ENCODE data around the genes SOHLH1, QSOX2 and DNLZ.

DNA sequence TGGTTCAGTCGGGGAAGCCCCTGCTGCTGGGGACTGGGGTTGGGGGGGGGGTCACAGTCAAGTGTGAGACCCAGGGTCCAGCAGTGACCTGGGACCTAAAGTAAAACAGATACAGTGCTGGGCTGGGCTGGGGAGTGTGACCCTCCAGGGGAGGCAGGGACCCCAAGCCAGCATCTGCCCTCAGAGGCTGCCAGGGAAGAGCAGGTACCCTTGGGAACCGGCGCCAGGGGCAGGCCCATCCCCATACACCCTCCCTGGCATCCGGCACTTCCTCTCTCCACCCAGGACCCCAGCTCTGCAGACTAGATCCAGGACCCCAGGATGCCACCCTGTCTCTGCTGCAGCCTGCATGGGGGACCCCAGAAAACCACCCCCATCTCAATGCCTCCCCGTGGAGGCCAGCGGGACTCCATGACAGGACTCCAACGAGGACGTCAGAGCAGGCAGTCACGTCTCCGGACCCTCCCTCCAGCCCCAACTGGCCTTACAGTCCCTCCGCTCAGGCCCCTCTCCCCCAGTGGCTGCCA, 17.6 kb downstream of the SOHLH1 start:
- PRO-cap = no peak
- RAMPAGE, long total RNA, 3 experiments = no peak in any of the 3 experiments

DNA sequence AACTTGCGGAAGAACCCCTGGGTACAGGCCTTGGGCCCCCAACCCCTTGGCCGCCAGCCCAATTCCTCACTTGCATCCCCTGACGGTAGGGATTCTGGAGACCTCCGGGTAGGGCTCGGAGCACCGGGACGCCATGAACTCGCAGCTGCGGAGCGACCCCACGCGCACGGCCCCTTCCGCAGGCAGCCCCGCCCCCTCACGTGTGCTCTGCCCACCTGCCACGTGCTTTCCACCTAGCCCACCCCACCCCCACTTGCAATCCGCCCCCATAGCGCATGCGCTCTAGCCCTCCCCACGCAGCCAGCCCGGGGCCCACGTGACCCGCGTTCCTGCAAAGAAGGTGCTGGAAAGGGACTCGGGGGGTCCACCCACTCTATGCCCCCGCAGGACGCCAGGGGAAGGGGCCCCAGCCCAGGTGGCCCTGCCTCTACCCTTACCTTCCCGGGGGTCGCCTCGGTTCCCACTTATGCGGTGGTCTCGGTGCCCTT, at the start of gene SOHLH1:
Gene SOHLH1 (minus strand): TSS at position 149 of the 488 bp plus-strand sequence.
- PRO-cap = no peak
- RAMPAGE, long total RNA, 3 experiments = no peak in any of the 3 experiments

DNA sequence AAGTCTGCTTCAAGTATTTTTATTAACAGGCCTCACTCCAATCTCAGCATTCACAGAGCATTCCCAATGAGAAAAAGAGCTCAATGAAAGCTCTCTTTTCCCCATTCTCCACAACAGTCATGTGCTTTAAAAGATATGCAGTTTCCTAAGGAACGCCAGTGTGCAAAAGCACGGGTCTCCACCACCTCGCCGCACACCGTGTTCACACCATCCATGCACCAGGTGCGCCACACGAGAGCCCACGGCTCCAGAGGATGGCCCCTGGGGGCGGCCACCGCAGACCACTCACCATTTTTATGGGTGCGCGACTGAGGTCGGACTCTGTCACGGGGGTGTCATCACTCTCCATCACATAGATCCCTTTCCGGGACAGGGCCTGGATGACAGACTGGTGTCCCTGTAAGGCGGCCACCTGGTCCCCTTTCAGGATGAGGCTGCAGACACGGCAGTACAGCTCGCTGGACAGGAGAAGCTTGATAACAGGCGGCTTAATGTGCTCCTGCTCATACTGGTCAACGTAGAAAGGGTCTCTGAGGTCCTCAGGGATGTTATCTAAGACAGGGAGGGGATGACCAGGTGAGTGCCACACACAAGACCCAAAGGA, 24.7 kb downstream of the CAMSAP1 start:
- PRO-cap = no peak
- RAMPAGE, long total RNA, 3 experiments = no peak in any of the 3 experiments

GRCh38 chr9:136109134-136110171, 9.2 kb downstream of the TMEM250 start:
- PRO-cap = bidirectional peak, plus-strand start at chr9:136109486, minus-strand start at chr9:136109436; unidirectional peak, minus-strand start at chr9:136109592; unidirectional peak, minus-strand start at chr9:136109673
- RAMPAGE, long total RNA, 3 experiments = no peak in any of the 3 experiments

DNA sequence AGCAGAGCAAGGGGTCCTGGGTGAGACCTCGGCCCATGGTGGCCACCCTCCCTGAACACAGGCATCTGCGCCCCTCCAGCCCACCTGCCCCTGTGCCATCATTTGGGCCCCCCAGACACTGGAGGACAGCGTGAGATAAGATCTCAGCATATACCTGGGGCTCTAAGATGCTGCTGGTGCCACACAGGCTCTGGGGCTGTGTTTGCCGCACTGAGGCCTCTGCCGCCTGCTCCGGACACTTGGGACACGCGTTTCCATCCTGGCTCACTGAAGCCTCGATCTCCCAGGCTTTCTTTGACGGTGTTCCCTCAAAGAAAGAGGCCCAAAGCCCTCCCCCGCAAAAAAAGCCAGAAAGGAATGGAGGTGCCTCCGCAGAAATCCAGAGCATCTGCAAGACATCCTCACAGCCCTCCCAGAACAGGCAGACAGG, 3.4 kb downstream of the TMEM250 start:
- PRO-cap = no peak
- RAMPAGE, long total RNA, 3 experiments = no peak in any of the 3 experiments

DNA sequence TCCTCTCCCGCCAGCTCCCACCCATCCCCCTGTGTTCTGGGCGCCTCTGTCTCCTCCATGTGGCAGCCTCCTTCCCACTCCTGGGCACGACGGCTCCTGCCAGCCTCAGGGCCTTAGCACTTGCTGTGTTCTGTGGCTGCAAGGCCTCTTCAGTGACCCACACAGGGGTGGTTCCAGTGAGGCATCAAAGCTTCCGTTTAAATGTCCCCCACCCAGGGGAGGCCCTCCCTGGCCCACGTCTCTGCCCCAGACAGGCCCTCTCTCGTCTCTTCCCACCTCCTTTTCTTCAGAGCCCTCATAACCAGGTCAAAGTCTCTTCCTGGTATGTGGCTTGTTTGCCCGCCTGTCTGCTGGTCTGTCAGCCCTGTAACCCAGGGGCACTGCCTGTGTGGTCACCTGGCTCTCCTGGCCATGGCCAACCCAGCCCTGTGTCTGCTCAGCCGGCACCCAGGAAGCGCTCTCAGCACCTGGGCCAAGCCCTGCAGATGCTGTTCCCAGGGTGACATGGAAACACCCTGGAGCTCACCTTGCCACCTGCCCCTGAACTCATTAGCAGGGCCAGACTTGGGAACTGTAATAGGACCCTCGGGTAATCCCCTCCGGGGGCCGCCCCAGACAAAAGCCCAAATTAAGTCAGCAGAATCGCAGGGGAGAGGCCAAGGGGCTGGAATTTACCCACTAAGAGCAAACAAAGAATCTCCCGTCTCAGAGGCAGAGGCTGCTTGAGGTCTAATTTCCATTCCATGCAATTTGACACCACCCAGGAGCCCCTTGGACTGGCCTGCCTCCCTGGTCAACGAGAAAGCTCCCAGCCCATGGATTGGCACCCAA, 33.7 kb downstream of the LHX3 start:
- PRO-cap = no peak
- RAMPAGE, long total RNA, 3 experiments = no peak in any of the 3 experiments

GRCh38 chr9:136245020-136245902, at the start of gene QSOX2:
QSOX2 (minus strand) TSS chr9:136245812.
- PRO-cap = bidirectional peak, plus-strand start at chr9:136246090, minus-strand start at chr9:136245812
- RAMPAGE, long total RNA, 3 experiments = no peak in any of the 3 experiments

DNA sequence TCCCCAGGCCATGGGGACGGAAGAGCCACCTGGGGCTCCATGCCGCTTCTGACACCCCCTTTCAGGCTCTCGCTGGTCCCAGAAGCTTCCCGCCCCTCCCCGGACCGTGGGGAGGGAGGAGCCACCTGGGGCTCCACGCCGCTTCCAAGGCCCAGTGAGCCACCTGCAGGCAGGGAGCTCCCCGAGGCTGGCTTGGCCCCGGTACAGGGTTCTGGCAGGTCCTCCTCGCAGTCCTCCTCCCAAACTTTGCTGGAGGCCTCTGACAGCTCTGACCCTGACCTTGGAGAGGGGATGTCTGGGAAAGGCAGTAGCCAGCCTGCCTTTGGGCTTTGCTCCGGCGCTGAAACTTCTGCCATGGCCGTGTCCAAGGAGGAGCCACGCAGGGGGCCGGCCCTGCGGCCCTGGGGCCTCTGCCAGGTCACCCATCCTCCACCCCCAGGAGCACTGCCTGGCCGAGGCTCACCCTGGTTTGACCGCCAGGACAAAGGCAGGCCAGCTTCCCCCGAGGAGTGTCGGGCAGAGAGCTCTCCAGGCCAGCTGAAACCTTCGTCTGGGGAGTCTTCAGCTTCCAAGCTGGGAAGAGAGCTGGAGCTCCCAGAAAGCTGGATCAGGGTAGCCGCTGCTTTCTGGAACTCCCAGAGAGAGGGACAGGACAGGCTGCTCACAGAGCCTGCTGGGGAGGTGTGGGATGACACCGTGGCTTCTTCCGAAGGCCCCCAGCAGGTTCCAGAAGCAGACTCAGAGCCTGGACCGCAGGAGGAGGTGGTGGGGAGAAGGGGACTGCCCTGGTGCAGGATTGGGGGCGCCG, 8.9 kb upstream of the QSOX2 start:
- PRO-cap = no peak
- RAMPAGE, long total RNA, 3 experiments = no peak in any of the 3 experiments

- PRO-cap = no peak
- RAMPAGE, long total RNA, 3 experiments = no peak in any of the 3 experiments
These were observed 12.2 kb downstream of the GPSM1 start for GRCh38 chr9:136339424-136340152.

GRCh38 chr9:136341699-136342723, 14.7 kb downstream of the GPSM1 start:
- PRO-cap = no peak
- RAMPAGE, long total RNA, 3 experiments = no peak in any of the 3 experiments

- PRO-cap = bidirectional peak, plus-strand start at chr9:136343003, minus-strand start at chr9:136342876
- RAMPAGE, long total RNA, 3 experiments = no peak in any of the 3 experiments
These were observed 15.7 kb downstream of the GPSM1 start for GRCh38 chr9:136342724-136343679.

DNA sequence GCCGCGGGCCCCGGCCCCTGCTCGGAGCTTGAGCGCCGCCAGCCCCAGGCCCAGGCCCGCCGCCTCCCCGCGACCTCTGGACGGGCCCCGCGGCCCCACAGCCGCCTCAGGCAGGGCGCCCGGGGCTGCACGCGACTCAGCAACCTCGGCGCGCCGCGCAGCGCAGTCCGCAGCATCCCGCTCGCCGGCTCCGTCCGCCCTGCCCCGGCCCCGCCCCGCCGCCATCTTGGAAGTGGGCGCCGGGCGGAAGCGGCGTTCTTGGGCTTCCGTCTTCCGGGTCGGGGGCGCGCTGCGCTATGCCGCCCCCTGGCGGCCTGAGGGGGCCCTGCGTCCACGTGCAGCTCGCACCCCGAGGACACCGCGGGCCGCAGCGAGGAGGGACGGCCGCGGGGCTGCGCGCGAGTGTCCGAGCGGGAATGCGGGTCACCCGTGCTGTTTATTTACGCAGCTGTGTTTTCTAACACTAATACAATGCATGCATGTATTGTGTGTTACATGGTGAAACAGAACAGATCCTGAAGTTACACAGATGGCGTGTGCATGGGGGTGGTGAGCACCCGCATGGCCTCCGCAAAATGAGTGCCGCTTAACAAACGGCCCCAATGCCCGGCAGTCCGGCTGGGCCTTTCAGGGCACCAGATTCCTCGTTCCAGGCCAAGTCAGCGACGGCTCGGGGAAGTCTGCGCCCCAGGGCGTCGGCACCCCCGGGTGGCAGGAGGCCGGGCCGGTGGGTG, at the start of gene DNLZ:
Gene DNLZ (minus strand): TSS at position 206 of the 734 bp plus-strand sequence.
- PRO-cap = unidirectional peak, minus-strand start at position 201 of the sequence
- RAMPAGE, long total RNA, 3 experiments = no peak in any of the 3 experiments

DNA sequence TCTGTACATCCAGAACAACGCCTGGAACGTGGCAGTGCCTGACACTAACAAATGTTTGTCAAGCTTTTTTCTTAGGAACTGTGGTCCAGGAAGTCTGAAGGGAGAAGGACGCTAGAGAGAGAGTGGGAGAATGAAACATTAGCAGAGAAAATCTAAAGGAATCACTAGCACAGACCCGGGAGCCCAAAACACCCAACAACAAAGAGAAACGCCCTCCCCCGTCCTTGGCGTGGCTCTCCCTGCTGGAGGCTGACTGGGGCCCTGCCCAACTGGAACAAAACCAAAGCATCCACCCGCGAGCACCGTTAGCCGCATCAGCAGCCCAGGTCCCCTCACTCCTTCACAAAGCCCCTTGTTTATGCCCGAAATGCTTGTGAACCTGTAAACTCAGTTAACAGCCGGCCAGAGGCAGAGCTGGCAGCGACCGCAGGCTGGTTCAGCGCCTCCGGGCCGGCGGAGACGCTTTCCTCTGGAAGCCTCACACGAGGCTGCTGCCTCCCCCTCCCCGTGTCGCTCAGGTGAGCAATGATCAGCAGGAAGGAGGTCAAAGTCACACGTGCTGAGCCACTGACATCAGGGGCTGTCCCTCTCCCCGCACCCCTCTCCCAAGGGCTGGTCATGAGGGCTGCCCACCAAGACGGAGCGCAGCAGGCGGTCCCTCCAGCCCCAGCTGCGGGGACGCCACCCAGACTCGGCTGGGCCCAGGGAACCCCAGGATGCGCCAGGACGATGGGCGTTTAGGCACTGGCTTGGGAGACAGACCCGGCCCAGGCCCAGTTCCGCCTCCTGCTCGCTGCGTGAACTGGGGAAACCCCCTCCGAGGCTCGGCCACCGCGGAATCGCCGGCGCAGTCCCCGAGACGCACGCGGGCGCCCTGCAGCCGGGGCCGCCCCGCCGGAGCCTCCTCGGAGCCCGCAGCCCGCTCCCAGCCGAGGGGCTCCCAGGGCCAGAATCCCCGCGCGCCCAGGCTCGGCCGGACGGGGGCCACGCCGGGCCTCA, 674 bp downstream of the SNAPC4 start:
- PRO-cap = bidirectional peak, plus-strand start at position 567 of the sequence, minus-strand start at position 493 of the sequence
- RAMPAGE, long total RNA, 3 experiments = no peak in any of the 3 experiments

- PRO-cap = no peak
- RAMPAGE, long total RNA, 3 experiments = no peak in any of the 3 experiments
These were observed 567 bp downstream of the PMPCA start for GRCh38 chr9:136410875-136411574.

GRCh38 chr9:136451108-136451663, 11.5 kb upstream of the INPP5E start:
- PRO-cap = no peak
- RAMPAGE, long total RNA, 3 experiments = no peak in any of the 3 experiments

DNA sequence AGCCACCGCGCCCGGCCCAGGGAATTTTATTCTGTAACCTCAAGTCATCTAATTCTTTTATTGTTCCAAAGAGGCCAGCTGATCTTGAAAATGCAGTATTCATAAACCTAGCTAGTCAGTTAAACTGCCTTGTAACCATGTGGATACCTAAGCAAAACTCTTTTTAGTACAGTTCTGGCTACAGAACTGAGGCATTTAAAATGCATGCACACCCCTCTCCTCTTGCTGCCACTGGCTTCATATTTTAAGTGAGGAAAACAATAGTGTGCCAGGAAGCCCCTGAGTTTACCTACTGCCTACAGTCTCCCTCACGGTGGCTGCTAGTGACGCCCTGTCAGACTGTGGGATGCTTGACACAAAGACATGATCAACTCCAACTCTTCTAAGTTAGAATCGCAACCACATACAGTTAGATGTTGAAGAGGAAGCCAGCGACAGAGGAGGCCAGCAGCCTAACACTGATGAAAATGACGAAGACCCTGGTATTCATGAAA, 1.4 kb downstream of the SEC16A start:
- PRO-cap = no peak
- RAMPAGE, long total RNA, 3 experiments = no peak in any of the 3 experiments

GRCh38 chr9:136500576-136500945, 17.7 kb upstream of the SEC16A start:
- PRO-cap = no peak
- RAMPAGE, long total RNA, 3 experiments = no peak in any of the 3 experiments

- PRO-cap = bidirectional peak, plus-strand start at chr9:136526180, minus-strand start at chr9:136526034
- RAMPAGE, long total RNA, 3 experiments = no peak in any of the 3 experiments
These were observed 19.9 kb downstream of the NOTCH1 start for GRCh38 chr9:136525831-136526552.

DNA sequence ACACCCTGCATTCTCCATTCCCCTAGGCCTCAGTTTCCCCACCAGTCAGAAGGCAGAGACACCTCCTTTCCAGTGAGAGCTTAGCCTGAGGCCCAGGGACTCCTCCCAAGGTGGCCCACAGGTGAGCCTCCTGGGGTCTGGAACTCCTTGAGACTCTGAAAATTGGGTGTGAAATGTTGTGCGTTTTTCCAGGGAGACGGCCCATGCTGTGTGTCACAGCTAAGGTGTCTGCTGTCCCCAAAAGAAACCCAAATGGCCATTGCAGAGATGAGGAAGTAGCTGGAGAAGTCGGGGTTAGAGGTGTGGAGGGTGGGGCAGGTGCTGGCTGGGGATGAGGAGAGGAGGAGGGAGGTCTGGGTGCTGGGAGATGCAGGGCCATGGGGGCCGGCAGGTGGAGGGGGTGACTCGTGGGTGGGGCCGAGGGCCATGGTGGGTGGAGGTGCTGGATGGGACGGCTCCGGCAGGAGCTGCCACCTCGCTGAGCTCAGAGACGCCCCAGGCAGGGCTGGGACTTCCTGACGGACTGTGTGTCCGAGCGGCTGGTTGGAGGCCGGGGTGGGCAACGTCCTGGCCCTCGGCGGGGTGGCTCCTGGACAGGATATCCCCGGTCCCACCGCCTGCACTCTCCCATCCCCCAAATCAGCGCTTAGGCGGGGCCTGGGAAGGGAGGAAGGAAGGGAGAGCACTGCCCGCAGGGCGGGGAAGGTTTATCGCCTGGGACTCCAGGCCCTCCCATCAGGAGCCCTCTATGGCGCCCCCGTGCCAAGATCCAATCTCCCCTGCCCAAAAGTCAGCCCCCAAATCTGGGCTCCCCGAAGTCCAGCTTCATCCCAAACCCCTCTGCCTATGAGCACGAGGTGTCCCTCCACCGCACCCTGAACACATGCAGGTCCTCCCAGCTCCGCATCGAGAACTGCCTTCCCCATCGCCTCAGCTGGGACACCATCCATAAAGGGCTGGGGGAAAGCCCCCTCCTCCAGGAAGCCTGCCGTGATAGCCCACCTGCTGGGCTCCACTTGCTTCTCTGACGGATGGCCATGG, 58.1 kb upstream of the NOTCH1 start:
- PRO-cap = no peak
- RAMPAGE, long total RNA, 3 experiments = no peak in any of the 3 experiments

DNA sequence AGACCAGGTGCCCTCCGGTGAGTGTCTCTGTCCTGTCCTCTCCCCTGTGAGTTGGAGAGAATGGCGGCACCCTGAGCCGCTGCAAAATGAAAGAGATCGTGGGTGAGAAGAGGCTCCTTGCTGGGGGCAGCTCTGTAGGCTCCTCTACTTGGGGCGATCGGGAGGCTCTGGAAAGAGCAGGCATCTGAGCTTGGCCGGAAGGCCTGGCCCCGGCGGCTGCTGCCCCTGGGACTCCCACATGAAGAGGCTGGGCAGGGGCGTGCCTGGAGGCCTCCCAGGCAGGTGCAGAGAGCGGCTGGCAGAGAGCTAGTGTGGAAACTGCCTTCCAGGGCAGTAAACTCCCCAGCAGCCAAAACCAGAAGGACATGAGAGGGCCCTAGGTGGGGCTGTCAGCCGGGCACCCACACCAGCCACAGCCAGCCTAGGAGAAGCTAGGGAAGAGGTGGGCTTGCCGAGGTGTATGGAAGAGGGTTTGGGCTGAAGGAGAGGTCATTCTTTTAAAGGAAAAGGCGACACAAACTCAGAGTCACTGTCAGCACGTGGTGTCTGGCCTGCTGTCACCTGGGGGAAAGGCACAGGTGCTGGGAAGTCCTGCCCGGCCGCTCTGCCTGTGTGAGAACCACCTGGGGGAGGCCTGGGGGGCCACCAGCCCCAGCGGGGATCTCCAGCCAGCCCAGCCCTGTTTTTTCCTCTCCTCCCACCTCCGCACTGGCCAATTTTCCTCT, 44.9 kb upstream of the EGFL7 start:
- PRO-cap = no peak
- RAMPAGE, long total RNA, 3 experiments = no peak in any of the 3 experiments

Data from gastrocnemius medialis (tissue), 3 donors.